Measurements from ENCODE around the genes NOL6 and CNTFR.

GRCh38 chr9:33382429-33382797 is 20.0 kb downstream of the AQP7 start:
- PRO-cap, result no peak

DNA sequence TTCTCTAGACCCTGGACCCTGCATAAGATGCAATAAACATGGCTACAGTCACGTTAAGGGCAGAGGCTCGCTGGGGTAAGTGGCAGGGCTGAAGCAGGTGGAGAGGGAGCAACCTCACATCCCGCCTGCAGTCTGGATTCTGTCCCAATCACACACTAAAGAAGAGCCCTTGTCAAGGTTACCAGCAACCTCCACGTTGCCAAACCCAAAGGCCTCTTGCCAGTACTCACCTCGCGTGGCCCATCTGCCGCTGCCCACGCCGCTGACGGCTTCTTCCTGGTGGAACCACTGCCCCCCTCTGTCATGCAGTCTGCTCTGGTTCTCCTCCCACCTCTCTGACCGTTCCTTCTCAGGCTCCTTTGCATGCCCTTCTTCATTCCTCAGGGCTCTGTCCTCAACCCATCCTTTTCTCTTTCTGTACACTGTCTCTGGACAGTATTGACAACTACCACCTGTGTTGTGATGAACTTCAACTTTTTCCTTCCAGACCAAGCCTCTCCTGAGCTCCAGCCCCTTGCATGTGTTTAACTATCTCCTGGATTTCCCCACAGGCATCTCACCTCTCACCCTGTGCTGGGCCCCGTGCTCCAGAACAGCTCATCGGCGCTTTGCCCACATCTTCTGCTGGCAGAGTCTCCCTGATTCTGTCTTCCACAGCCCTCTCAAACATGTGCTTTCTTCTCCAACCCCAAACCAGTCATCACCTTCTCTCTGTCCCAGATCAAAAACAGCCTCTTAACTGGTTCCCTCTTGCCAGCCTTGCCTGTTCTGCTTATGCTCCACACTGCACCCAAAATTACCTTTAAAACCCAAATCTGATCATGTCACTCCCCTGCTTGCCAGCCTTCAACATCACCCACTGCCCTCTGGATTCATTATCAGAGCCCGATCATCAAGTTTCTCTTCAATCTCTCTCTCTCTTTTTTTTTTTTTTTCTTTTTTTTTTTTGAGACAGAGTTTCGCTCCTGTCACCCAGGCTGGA is 8.5 kb downstream of the AQP7 start:
- PRO-cap, result no peak

DNA sequence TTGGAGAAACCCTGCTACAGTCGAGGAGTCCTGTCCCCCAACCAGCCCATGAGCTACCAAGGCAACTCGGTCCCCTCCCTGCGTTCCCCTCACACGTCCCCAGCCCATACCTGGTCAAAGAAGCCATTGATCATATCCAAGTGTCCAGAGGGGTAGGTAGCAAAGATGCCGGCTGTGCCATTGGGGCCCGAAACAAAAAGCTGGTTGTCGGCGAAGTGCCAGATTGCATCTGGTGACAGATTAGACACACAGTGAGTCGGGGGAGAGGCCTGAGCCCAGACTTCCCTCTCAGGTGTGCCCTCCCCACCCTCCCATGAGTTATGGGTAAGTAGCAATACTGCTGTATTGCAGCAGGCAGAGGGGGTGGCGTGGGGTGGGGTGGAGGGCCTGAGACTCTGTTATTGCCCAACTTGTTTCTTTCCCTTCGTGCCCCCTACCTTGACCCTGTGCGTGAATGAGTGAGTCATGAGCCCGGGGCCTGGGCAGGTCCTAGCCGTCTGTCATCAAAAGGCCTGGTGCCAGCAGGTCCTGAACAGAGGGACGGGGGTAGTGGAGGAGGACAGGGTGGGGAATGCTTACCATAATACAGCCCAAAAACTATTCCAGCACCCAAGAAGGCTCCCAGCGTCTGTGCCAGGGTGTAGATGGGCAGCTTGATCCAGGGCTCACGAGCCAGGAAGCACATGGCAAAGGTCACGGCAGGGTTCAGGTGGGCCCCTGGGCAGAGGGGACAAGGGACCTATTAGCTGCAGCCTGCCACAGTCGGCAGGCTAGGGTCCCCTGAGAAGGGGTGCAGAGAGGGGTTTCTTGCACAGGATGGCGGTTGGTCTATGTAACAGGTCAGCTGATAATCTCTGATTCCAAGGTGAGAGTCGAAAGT is 4.4 kb downstream of the AQP3 start:
- PRO-cap, result no peak

- PRO-cap, result no peak
Measured at GRCh38 chr9:33445091-33446058, 2.0 kb downstream of the AQP3 start.

- PRO-cap, result bidirectional peak, plus-strand start at chr9:33474151, minus-strand start at chr9:33473862
Measured at GRCh38 chr9:33473337-33473989, at the start of gene NOL6. Gene NOL6, minus strand, starts transcription at chr9:33473924.

GRCh38 chr9:33759807-33760135 is 35.6 kb upstream of the PRSS3 start:
- PRO-cap, result no peak

GRCh38 chr9:33770458-33770920 is 24.9 kb upstream of the PRSS3 start:
- PRO-cap, result no peak

DNA sequence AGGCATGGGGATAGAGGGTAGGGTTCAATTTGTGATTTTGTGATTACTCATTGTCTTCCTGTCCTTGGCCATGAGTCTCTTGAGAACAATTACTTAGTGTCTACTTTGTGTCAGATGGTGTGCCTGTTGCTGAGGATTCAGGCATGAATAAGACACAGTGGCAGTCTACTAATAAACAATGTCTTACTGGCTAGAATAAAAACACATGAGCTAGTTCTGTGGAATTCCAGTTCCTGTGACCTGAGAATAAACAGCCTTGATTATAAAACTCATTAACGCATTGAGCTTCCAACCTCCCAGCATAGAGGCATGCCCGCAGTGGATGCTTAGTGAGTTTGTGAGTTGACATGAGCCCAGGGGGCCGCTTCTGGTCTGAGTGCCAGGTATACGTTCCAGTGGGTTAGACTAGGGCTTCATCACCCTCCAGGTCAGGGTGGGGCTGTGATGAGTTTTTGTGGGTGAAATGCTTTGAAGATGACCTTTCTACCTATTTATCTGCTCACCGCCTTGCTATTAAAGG is 2.8 kb upstream of the UBE2R2 start:
- PRO-cap, result no peak

DNA sequence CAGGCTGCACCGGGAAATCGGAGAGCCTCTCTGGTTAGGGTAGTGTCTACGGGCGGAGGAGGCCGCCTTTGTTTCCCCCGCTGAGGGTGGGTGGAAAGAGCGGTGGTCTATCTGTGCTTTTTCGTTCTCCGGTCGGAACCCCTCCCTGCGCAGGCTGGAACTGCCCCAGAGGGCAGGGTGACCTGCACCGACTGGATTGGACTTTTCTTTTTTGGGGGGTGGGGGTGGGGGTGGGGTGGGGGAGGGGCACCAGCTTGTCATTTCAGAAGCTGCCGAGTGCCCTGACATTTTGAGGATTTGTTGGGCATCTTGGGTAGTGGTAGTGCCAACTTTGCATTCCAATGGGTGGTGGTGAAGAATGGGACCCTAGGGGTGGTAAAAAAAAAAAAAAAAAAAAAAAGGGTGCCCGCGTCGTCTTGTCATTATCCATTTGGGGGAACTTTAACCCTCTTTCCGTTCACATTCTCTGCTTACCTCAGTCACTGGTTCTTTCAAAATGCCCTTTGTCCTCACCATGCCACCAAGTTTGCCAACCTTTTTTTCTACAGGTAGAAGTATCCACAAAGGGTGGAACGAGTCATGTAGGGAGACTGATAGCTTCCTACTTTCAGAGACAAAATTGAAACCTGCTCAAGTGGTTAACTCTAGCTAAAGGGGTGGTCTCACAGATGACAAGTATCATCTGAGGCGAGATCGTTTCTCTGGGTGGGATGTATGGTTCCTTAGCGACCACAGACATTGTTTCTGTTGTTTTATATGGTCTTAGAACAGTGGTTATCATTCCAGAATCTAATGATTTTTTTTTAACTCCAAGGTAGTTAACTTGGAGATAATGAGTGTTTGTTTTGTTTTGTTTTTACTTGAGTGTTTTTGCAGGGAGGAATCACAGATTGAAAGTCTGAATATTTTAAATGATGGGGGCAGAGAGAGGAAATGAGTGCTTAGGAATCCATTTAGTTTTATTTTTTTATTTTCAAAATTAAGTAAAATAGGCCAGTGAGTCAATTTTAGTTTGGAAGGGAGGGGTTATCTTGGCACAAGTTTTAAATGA is 1.5 kb downstream of the UBE2R2 start:
- PRO-cap, result bidirectional peak, plus-strand start at position 37 of the sequence, minus-strand start outside the sequence; unidirectional peak, minus-strand start at position 162 of the sequence

GRCh38 chr9:34171723-34172194 is 7.1 kb upstream of the UBAP1 start:
- PRO-cap, result no peak

- PRO-cap, result no peak
Measured at GRCh38 chr9:34263355-34263633, 65.8 kb downstream of the KIF24 start.

GRCh38 chr9:34372293-34372945 is 4.3 kb downstream of the MYORG start:
- PRO-cap, result no peak

DNA sequence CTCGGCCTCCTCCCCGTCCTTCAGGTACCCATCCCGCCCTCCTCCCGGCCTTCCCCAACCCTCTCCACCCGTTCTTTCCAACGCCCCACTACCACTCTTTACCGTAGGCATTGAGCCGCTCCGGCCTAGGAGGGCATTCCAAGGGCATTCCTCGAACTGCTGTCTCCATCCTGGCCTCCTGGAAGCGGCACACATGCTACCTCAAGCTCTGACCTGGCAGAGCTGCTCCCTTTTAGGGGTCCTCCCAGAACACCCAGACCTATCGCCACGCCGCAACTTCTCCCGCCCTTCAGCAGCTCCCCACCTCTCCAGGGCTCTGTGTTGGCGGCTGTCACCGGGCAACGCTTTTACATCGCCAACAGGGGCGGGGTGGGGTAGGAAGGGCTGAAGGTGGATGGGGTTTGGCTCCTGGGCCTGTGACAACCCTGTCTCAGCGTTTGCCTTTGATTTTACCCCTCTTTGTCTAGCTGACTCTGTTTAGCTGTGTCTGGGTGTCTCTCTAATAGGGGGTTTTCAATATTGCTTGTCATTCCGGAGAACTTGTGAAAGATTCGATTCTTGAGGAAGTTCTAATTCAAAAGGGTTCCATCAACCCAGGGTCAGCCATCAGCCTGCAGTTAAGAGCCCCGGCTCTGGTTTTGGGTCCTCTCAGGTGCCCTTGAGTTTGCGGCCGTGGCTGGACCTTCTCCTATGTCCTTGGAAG is 4.7 kb upstream of the MYORG start:
- PRO-cap, result no peak

- PRO-cap, result no peak
Measured at GRCh38 chr9:34428456-34429157, 29.8 kb downstream of the FAM219A start.

DNA sequence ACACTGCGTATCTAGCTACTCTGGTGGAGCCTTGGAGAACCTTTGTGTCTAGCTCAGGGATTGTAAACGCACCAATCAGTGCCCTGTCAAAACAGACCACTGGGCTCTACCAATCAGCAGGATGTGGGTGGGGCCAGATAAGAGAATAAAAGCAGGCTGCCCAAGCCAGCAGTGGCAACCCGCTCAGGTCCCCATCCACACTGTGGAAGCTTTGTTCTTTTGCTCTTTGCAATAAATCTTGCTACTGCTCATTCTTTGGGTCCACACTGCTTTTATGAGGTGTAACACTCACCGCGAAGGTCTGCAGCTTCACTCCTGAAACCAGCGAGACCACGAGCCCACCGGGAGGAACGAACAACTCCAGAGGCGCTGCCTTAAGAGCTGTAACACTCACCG is 19.7 kb downstream of the FAM219A start:
- PRO-cap, result no peak

DNA sequence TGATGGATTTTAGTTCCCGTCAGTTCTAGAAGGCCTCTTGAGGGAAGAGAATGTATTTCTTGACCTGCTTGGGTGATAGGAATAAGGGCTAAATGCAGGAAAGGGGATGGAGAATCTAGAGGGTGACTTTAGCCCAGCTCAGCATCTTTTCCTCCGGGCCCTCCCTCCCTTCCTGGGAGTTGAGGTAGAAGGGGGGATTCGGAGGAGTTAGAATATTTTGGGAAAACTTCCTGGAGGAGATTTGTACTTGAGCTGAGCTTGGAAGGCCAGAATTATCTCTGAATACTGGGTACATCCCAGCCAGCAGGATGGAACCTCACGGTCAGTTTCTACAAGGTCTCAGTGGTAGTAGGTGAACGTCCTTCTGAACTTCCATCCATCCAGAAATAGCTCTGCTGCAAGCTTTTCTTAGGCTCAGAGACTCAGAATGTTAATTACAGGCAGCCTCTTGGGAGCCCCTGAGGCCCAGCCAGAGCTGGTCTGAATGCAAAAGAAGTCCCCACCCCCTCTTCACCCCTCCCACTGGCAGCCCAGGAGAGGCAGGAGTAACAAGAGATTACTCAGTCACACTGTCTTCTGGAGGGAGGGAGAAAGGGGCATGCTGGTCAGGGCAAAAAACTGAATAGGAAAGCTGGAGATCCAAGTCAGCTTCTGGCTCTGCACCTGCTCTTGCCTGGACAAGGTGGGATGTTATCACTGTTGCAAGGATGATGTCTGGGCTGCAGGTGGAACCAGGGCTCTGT is 9.3 kb downstream of the ENHO start:
- PRO-cap, result no peak

DNA sequence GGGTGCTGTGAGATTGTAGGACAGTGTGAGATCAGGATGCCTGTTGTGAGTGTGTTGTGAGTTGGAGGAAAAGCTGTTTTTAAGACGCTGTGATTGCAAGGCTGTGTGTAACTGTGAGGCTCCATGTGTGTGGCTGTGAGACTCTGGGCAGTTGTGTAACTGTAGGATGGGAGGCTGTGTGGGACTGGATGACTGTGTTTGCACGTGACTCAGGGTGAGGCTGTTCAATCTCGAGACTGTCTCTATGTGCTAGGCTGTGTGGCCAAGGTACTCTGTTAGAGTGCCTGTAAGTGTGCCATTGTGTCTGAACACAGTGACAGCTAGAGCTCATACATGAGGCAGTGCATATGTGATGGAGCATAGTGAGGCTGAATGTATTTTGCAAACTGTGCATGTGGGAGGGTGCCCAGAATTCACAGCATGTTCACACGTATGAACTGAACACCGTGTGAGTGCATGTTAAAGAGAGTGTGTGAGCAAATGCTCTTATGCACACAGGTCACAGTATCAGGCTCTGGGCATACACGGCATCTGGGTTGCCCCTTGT is 29.3 kb downstream of the CNTFR start:
- PRO-cap, result no peak

GRCh38 chr9:34589535-34590001 is at the start of gene CNTFR:
Gene CNTFR, minus strand, starts transcription at chr9:34589724.
- PRO-cap, result unidirectional peak, minus-strand start at chr9:34589724

- PRO-cap, result no peak
Measured at GRCh38 chr9:34590002-34590655, 605 bp upstream of the CNTFR start.

DNA sequence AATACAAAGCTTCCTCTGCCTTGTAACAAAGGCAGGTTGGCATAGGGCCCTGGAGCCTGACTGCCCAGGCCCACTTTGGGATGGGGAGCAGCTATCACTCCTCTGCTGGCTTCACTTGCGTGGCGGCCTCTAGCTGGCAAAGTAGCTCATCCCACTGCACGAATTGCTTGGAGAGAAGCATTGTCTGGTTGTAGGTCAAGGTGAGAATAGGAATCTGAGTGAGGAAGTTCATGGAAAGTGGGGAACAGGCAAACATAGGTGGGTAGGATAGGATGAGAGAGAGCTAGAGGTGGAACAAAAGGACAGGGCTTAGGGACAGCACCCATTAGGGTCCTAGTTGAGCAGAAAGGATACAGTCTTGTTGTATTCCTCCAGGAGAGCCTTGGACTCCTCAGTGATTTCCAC is 1.8 kb upstream of the RPP25L start:
- PRO-cap, result no peak

Measured in paraaortic lymph node (tissue), 1 donor.